Cardiac muscle cell (in vitro differentiated cells and primary cell): ENCODE data around the gene ELOVL2.

GRCh38 chr6:7763317-7763664, 37.4 kb downstream of the BMP6 start:
- RAMPAGE, long total RNA: no peak
- RRBS: no CpG with 5 or more reads among the region's 3 CpGs

DNA sequence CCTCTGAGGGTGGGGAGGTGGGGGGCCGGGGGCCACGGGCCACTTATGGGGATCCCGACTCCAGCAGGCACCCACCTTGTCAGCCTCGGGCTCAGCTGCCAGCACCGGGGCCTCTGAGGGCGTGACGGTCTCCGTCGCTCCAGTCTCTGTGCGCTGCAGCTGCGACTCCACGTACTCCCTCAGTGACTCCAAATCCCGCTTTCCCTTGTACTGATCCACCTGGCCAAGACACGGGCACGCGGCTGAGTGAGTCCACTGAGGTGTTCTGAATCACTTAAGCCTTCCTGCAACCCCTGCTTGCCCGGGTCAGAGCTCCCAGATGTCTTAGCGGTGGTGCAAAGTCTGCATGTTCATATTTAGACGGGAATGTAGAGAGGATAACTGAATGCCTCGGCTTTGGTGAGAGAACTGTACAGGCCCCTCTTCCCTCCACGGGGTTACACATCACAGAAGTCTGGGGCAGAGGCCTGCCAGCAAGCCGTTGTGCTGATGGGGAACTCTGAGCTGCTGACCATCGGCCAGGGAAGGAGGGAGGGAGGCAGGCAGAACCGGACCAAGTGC, 21.9 kb downstream of the TXNDC5 start:
- RAMPAGE, long total RNA: no peak
- RRBS: 86% methylated on average over 5 of the region's 24 CpGs

DNA sequence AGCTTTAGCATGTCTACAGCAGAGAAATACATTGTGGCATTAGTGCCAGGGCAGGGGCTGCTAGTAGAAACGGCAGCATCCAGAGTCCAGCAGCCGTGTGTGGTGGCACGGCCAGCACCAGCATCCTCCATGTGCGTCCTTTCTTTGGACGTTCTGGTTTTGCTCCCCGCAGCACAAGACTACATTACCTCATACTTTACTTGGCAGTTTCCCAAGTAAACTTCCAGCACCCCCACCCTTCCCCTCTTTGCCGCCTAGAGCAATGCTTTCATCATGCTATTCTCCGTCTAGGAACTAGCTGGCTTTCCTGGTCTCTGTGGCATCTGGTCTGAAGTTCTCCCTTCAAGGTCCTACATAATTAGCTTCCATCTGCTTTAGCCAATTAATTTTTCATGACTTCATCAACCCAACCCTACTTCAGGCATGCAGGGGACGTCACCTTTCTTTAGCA, 67.6 kb downstream of the BLOC1S5 start:
- RAMPAGE, long total RNA: no peak
- RRBS: no CpG with 5 or more reads among the region's 9 CpGs

DNA sequence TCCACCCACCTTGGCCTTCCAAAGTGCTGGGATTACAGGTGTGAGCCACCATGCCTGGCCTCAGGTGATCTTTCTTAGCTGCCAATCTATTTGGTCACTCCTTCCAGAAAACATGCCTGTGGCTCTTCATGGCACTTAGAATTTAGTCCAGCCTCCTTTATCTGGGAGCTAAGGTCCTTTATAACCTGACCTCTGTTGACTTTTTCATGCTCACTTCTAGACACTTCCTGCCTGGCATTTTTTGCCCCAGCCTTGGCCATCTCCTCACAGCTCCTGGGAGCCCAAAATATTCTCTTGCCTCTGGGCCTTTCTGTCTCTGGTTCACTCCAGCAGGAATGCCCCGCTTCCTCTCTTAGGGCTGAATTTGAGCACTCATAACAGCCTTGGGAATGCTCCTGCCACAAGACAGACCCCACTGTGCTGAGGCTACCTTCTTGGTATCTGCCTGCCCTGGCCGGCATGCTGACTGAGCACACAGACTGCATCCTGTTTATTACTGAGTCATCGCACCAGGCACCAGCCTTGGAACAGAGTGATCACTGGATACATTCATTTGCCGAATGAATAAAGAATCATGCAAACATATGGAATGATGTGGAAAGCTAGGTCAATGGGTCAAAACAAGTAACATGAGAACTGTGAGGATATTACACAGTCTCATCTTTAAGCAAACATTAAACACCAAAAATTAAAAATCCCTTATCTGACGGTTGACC, 5.8 kb upstream of the EEF1E1 start:
- RAMPAGE, long total RNA: no peak
- RRBS: no CpG with 5 or more reads among the region's 5 CpGs

GRCh38 chr6:9024578-9025369, 589.4 kb upstream of the SLC35B3 start:
- RAMPAGE, long total RNA: no peak
- RRBS: no CpG with 5 or more reads among the region's 21 CpGs

DNA sequence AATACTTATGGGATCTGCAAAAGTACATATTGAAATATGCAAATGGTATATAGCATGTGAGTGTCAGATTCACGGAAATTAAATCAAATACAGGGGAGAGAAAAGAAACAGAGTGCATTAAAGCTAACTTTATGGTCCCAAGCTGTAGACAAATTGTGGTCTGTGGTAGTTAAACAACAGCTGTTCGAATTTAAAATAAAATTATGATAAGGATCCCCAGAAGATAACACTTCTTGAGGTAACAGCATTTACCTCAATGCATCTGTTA, 273.7 kb downstream of the TFAP2A start:
- RAMPAGE, long total RNA: no peak
- RRBS: no CpG with 5 or more reads among the region's 2 CpGs

- RAMPAGE, long total RNA: no peak
Measured at GRCh38 chr6:10189476-10189719, 225.5 kb downstream of the TFAP2A start.

- RAMPAGE, long total RNA: no peak
- RRBS: 17% methylated on average over 17 of the region's 44 CpGs
Measured at GRCh38 chr6:10416763-10417556, 2.1 kb upstream of the TFAP2A start.

- RAMPAGE, long total RNA: no peak
- RRBS: no CpG with 5 or more reads among the region's 3 CpGs
Measured at GRCh38 chr6:10542090-10542461, 20.9 kb downstream of the GCNT2 start.

DNA sequence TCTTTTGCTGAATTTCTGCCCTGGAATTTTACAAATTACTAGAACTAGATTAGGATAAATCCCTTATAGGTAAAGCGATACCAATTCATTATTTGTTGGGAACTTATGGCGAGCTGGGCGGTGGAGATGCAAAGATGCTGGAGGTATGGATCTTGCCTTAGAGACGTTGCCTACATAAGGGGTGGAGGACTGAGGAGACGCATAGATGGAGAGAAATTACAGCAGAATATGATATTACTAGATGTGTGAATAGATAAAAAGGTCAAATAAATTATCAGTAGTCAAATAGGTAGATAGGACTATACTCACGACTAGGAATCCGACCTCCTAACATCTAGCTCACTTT, 607 bp downstream of the PAK1IP1 start:
- RAMPAGE, long total RNA: no peak
- RRBS: no CpG with 5 or more reads among the region's 7 CpGs

DNA sequence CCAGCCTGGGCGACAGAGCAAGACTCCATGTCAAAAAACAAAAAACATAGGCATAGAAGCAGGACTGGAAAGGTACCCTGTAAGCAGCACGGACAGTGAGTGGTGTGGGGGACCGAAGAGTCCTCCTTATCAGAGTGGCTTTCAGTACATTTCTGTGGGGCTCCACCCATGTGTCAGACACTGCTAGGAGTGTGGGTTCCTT, 3.7 kb downstream of the TMEM14C start:
- RAMPAGE, long total RNA: no peak
- RRBS: no CpG with 5 or more reads among the region's 3 CpGs

GRCh38 chr6:11044118-11045351, at the start of gene ELOVL2:
Gene ELOVL2, minus strand, starts transcription at chr6:11044305.
- RAMPAGE, long total RNA: no peak
- RRBS: 1% methylated on average over 24 of the region's 130 CpGs

- RAMPAGE, long total RNA: no peak
- RRBS: no CpG with 5 or more reads among the region's 15 CpGs
Measured at GRCh38 chr6:11202474-11203770, 29.5 kb downstream of the NEDD9 start.

- RAMPAGE, long total RNA: no peak
- RRBS: no CpG with 5 or more reads among the region's 7 CpGs
Measured at GRCh38 chr6:11315906-11316739, 83.7 kb upstream of the NEDD9 start.

- RAMPAGE, long total RNA: no peak
- RRBS: no CpG with 5 or more reads among the region's 6 CpGs
Measured at GRCh38 chr6:11330271-11330787, 97.9 kb upstream of the NEDD9 start.

DNA sequence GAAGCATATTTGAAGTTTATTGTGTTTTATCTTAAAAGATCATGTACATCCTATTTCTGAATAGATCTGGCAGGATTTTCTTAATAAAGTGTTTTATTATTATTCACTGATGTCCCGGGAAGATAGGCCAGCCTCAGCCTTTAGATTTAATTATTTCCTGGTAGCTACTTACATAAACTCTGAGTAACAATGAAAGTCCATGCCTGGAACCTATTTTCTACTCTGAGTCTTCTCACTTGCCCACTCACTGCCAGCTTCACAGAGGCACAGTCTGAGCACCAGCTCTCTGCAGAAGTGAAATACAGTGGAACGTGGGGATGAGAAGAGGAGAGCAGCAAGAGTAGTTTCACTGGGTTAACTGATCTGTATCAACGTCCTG, 126.7 kb upstream of the TMEM170B start:
- RAMPAGE, long total RNA: no peak
- RRBS: no CpG with 5 or more reads among the region's 3 CpGs

DNA sequence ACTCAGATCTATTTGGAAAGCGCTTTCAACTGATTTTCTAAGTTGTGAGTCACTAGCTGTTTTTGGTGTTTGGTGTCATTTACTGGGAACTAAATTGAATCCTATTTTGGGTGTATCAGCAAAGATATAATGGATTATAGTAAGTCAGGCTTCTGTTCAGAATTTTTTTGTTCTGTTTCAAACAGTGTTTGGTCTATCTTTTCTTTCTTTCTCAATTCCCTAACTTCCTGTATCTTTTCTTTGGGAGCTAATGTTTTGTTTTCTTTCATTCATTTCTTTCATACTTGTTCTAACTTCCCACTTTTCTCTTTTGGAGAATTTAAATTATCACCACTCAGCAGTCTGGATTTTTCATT, 104.4 kb upstream of the TMEM170B start:
- RAMPAGE, long total RNA: no peak
- RRBS: no CpG with 5 or more reads among the region's 1 CpG

DNA sequence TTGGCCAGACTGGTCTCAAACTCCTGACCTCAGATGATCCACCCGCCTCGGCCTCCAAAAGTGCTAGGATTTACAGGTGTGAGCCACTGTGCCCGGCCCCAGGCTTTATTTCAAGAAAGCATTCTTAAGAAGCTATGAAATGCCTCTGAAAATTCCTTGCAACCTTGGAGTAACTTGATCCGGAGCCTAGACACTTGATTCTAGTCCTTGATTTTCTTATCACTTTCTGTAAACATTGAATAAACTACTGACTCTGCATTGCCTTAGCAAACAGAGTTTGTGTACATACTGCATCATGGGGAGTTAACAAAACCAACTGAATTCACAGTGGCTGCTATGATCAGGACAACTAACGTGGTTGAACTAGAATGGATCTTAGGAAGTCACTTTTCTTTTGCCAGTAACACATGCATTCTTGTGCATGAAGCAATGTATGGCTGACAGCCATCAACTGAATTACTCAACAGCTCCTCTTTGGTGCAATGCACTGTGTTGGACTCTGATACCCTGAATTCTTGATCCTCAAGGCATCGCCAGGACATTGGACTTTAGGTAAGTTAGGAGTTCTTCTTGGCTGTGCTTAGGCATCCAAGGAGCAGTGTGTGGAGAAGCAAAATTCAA, 102.8 kb upstream of the TMEM170B start:
- RAMPAGE, long total RNA: no peak
- RRBS: no CpG with 5 or more reads among the region's 6 CpGs

DNA sequence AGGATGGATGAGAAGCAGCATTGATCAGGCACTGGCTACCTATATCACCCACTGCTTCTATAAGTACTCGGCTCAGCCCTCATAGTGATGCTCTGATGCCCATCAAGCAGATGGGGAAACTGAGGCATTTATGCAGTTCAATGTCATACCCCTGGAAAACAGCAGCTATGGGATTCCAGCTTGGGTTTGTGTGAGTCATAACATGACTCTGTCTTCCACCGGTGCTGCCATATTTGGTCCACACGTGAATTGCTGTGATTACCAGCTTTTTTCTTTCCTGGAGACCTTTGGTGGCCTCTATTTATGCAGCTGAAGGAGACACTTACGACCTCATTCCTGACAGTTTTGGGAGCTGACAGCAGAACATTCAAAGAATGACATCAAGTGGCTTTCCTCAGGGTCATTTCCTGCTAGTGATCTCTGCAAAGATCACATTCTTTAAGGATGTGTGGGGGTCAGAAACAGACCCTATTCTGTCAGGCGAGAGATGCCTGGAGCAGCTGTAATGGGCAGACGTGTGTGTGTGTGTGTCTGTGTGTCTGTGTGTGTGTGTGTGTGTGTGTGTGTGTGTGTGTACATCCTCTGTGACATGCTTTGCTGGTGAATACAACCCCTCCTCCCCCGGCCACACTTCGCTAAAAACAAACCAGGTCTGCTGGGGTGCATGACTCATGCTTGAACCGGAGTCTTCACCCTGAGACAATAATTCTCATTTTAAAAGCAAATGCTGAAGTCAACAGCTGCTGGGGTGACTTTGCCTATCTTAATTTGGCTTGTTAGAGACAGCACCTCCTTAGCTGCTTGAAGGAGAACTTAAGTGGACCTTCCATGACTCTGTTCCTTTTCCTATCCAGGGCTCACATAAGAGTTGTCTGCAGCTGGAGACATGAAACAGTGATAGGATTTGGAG, 115.6 kb downstream of the TMEM170B start:
- RAMPAGE, long total RNA: no peak
- RRBS: 10% methylated on average over 3 of the region's 9 CpGs

DNA sequence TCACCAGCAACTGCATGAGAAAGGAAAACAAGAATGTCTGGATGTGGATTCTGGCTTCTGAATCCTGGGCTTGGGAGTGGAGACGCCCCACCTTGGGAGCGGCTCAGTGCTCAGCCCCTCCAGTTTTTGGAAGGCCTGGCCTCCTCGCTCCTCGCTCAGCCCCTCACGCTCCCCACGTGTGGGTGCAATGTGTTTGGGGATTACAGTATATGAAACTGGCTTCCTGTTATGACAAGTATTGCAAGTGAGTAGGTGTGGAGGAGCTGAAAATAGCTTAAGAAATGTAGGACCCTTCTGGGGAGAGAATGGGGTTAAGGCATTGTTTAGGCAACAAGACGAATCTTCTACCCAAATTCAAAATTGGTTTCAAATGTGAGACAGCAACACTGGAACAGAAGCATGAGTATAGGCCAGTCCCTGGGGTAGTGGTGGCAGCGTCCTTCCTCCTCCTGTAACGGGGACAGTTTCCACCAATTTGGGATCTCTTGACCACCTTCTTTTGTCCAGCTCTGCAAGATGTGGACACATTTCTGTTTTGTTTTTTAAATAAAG, 66.9 kb downstream of the ADTRP start:
- RAMPAGE, long total RNA: no peak
- RRBS: no CpG with 5 or more reads among the region's 9 CpGs